LNCaP clone FGC (cell line): ENCODE data around the gene COX17.

DNA sequence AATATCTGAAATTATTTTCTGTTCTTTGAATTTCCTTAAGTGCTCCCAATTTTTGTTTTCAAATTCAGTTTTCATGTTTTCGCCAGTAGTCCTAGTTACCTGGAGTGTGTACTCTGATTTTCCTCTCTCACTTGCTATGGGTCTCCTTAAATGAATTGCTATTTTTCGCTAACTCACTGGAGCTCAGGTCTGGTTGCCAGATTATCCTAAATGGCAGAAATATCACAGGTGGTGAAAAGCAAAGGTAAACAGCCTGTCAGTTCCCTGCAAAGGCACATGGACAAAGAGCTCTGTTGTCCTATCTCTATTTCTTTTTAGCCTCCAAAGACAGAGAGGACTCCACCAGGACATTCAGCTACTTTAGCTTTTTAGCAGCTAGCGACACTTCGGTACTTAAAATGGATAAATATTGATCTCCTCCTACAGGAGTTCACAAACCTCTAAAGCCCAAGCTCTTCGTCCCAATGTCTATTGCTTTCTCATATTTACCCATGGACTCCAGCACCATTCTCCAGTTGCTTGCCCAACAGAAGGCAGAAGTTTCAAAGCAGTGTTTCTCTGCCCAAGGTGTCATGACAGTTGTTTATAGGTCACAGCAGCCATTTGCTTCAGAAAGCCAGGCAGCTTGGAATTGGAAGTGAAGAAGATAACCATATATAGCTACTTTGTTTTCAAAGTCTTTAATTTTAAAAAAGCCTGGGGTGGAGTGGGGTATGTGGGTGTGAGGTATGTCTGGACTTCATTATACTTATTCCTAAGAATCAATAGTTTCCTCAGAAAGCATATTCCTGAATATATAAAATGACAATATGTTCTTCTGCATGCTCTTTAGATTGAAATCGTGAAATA is 12.2 kb downstream of the ZBTB20 start:
- RRBS, 2 experiments, result no CpG with 5 or more reads among the region's 6 CpGs

GRCh38 chr3:115254783-115255328 is 107.8 kb upstream of the ZBTB20 start:
- RRBS, 2 experiments, result no CpG with 5 or more reads among the region's 13 CpGs

DNA sequence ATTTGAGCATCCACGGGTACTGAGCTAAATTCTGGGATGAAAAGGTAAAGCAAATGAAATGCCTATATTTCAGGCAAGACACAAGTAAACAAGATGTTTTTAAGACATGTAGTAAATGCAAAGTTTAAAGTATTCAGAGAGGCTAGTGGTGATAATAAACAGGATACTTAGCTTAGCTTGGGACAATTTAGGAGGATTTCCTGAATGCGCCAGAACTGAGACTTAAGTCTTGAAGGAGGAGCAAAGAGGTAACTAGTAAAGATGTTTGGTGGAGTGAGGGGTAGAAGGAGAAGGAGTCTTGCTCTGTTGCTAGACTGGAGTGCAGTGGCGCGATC is 11.0 kb downstream of the LSAMP start:
- RRBS, 2 experiments, result no CpG with 5 or more reads among the region's 4 CpGs

- RRBS, 2 experiments, result no CpG with 5 or more reads among the region's 2 CpGs
Observed at GRCh38 chr3:117738487-117738908, 1293.2 kb upstream of the LSAMP start.

- RRBS, 2 experiments, result no CpG with 5 or more reads among the region's 4 CpGs
Observed at GRCh38 chr3:119500509-119501116, 2.3 kb downstream of the TIMMDC1 start.

- RRBS, 2 experiments, result no CpG with 5 or more reads among the region's 4 CpGs
Observed at GRCh38 chr3:119562744-119563278, 3.4 kb upstream of the CD80 start.

DNA sequence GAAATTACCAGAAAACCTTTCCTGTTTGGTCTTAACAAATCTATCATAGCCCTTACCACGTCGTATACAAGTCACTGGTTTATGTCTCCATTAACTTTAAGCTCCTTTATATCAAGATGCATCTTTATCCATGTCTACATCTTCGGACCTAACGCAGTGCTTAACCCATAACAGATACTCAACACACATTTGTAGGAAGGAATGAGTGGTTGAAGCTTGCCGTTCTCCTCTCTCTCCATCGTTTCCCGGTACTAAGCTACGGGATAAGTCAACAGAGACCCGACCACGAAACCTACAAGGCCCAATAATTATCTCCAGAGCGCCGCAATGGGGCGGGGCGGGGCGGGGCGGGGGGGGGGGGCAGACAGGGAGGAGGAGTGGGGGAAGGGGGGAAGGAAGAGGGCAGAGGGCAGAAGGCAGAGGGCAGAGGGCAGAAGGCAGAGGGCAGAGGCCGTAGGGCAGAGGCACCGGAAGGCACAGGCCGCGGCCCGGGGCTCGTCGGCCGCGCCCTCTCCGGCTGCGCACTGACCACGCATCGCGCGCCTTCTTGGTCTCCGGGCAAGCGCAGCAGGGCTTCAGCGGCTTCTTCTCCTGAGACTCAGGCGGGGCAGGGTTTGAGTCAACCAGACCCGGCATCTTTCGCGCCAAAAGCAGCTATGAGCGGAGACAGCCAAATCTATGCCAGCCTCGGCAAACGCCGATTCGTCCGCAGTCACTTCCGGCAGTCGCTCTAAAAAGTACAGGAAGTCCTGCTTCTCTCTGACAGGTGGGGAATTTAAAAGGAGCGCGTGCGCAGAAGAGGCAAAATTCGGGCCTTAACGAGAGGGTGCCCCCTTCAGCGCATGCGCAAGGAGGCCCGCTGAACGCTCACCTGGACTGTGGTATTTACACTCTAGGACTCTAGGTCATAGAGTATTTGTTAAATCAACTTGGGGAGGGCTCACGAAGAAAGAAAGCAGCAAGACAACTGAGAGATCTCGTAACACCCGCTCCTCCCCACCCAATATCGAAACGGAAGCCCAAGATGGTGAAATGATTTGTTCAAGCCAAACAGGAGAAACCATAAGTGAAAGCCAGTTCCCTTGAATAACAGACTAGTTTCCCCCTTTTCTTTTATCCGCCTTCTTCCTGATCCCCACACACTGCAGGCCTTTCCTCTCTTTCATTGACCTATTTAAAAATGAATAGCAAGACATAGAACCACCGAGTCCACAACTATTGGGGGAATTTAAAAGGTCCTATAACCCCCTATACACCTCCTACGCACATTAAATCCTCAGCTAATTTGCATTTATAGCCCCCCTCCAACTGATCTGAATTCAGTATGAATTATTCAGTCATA is at the start of gene COX17:
Gene COX17 (minus strand): TSS at position 732 of the 1,342 bp plus-strand sequence.
- RRBS, 2 experiments, result 1 to 2% methylated on average over 17 of the region's 63 CpGs

DNA sequence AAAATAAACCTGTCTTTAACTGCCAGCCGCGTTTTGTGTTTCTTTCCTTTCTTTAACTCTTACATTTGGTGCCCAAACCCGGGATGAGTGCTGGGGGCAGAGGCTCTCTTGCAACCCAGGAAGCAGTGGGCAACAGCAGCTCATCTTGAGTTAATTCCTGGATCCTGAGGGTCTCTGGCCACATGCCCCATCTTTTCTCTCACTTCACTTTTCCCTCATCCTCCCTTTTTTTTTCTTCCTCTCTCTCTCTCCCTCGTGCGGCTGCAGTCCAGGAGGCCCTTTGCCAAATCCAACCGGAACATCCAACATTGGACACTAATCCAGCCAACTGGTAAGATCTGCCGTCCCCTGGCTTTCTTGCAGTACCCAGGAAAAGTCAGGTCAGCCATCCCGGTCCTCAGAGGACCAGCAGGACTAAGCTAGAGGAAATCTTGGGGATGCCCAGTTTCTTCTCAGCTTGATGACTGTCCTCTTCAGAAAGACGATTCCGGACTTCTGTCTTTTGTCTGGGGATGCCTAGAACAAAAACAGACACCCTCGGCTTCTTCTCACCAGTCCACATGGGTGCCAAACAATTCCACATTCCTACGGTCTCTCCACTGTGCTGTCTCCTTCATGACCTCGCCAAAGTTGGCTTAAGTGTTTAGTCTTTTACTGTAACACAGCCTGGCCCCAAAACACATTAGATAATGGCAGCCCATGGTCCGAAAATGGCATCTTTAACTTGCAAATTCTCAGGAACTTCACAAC is 115.6 kb downstream of the GSK3B start:
- RRBS, 2 experiments, result 96 to 100% methylated on average over 2 of the region's 14 CpGs

DNA sequence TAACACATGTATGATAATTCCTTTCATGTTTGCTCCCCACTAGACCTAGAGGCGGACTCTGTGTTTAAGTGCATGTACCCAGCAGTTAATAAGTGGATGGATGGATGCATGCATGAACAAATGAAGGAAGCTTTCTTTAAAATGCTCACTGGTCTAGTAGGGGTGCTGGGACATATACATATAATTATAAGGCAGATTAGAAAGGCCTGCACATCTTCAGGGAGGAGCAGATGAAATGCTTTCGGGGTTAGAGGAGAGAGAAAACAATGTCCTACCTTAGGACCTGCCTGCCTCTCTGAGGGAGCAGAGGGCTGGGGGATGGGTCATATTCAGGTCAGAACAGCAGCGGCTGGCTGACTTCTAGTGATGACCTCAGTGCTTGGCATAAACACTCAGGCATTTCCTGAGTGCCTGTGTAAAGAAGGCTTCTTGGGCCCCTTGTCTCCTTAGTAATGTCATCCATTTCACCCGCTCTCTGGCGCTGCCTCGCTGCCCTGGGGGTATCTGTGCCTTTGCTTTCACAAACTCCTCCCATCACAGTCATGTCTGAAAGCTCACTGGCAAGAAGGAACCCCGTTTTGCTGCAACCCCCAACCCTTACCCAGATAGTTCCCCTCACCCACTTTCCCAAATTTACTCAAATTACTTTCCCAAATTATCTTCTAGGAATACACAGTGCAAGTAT is 82.8 kb upstream of the GSK3B start:
- RRBS, 2 experiments, result no CpG with 5 or more reads among the region's 7 CpGs

DNA sequence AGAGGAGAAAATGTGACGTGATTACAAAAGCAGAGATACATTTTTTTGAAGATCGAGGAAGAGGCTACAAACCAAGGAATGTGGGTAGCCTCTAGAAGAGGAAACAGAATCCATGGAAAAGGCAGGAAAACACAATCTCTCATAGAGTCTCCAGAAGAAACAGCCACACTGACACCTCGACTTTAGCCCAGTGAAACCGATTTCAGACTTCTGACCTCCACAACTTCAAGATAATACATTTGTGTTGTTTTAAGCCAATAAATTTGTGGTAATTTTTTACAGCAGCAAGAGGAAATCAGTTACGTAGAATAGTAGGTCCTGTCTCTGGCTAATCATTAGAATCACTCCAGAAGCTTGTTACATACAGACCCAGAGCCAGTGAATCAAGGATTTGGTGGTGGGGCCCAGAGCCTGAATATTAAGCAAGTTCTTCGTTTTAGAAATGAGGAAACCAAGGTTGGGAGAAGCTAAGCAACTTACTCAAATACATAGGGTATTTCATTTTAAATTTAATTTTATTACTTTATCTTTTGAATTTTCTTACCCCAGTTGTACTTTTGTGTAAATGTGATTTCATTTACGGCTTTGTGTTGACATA is 2.3 kb downstream of the HGD start:
- RRBS, 2 experiments, result no CpG with 5 or more reads among the region's 7 CpGs

- RRBS, 2 experiments, result no CpG with 5 or more reads among the region's 9 CpGs
Observed at GRCh38 chr3:121659107-121660104, 1.3 kb downstream of the HCLS1 start.

GRCh38 chr3:121834071-121834671 is 689 bp downstream of the IQCB1 start:
- RRBS, 2 experiments, result no CpG with 5 or more reads among the region's 17 CpGs

- RRBS, 2 experiments, result no CpG with 5 or more reads among the region's 4 CpGs
Observed at GRCh38 chr3:121836034-121836404, 1.0 kb downstream of the EAF2 start.

DNA sequence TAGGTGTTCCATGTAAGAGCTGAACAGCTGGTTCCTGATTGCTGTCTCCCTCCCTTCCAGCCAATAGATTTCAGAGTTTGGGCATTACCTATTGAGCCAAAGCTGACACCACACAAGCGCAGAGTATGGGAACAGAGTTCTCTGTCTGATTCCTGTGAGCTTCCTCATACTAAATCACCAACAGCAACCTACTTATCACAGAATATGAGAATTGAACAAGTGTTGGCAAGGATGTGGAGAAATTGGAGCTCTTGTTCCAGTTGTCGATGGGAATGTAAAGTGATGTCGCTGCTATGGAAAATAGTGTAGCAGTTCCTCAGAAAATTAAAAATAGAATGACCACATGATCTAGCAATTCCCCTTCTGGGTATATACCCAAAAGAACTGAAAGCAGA is 33.3 kb downstream of the CD86 start:
- RRBS, 2 experiments, result no CpG with 5 or more reads among the region's 3 CpGs

DNA sequence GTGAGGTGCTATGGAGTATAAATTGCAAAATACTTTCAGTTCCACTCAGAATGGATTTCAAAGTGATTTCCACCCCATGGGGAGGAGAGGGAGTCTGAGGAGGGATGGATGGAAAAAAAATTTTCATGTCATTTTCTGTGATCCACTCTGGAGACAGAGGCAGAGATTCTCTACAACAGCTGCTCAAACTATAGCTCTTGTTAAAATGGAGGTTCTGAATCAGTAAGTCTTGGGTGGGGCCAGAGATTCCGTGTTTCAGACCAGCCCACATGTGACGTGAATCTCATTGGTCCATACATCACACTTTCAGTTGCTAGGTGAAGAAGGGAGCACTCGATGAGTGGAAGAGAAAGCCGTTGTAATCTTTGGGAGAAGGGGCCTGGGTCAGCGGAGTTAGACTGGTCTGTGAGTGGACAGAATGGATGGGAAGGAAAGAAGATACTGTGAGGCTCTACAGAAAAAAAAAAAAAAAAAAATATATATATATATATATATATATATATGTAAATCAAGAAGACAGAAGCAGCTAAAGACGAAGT is 45.9 kb downstream of the CD86 start:
- RRBS, 2 experiments, result no CpG with 5 or more reads among the region's 6 CpGs

GRCh38 chr3:122247388-122247858 is 64.0 kb downstream of the CASR start:
- RRBS, 2 experiments, result no CpG with 5 or more reads among the region's 6 CpGs

- RRBS, 2 experiments, result no CpG with 5 or more reads among the region's 5 CpGs
Observed at GRCh38 chr3:122563408-122564055, 568 bp downstream of the PARP9 start.

GRCh38 chr3:122698261-122698722 is 17.7 kb downstream of the PARP14 start:
- RRBS, 2 experiments, result no CpG with 5 or more reads among the region's 2 CpGs

DNA sequence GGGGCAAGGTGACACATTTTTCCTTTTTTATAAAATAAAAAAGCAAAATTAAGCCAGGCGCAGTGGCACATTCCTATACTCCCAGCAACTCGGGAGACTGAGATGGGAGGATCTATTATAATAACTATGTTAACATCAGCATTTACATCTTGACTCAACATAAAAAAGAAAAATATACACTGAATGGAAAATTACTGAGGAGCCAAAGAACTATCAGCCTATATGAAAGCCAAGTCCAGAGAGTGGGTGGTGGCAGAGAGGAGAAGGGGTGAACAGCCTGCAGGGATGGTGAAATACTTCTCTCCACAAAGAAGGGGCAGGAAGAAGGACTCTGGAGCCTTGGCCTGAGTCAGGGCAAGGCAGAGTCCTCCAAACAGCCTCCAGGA is 26.0 kb downstream of the HSPBAP1 start:
- RRBS, 2 experiments, result no CpG with 5 or more reads among the region's 2 CpGs